Tibial artery (tissue), 1 donor: ENCODE measurements around a stretch of chr1.

DNA sequence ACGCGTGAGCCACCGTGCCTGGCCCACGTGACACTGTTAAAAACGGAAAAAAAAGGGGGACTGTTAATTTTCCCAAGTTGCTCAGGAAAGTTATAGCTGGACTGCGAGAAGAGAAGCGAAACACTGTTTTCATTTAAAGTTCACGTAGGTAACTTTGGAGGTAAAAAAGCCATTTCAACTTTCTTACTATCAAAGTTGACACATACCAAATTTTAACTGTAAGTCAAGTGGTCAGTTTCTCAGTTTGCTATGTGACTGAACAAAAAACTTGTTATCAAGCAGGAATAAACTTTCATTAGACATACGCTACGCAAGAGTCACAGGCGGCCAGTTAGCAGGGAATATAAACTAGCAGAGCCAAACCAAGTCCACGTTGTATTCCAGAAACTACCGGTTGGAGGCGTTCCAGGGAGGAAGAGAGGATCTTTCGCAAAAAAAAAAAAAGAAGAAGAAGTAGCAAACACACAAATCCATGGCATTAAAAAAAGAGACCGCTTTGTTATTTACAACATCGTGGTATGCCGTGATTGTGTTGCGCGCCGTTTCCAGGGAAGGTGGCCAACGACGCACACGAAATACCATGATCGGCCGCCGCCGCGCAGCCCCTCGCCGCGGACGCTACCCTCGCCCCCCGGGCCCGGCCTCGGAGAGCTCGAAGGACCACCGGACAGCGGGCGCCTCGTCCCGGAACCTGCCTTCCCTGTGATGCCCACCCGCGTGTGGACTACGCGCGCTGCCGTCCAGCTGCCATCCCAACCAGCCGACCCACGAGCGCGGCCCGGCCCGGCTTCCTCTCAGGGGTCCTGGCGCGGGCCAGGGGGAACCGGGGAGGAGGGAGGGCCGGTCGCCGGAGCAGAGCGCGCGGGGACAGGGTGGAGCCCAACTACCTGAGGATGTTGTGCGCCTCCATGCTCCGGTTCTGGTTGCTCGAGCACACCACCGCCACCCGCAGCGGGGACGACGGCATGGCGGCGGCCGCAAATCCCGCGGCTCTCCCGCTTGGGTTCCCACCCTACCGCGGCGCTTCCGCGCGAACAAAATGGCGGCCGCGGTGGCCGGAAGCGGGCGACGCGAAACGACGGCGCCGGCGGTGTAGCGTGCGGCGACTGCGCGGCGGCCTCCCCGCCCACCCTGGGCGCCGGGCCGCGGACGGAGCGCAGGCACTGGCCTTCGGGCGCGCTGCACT lies 679 bp downstream of the SSU72 start:
- PRO-cap, result no peak

- PRO-cap, result no peak
These were observed 1.1 kb upstream of the MIB2 start for GRCh38 chr1:1613845-1614856.

- PRO-cap, result no peak
These were observed 736 bp upstream of the MMP23B start for GRCh38 chr1:1631365-1631509.

GRCh38 chr1:1646512-1647015 lies 12.2 kb downstream of the CDK11B start:
- PRO-cap, result no peak

GRCh38 chr1:1728396-1729080 lies 4.4 kb upstream of the CDK11A start:
- PRO-cap, result no peak

- PRO-cap, result no peak
These were observed 19.4 kb downstream of the NADK start for GRCh38 chr1:1758531-1759659.

DNA sequence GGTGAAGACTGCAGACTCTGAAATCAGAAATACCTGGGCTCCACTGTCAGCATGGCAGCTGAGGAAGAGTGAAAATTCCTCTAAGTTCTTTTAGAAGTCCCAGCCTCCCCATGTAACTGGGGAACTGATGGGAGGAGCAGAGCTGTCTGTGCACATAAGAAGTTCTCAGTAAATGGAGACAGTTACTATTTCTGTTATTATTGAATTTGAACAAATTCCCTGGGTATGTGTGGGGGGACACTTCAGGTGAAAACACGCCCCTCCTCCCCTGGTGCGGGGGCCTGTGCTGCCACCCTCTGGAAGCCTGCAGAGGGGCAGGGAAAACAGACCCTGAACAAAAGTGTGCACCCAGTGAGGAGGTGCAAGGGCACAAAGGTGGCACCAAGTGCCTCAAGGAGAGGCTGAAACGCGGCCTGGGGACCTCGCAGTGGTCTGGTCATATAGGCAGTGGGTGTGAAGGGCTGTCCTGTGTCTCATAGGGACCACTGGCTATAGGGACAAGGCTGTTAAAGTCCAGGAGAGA lies 18.2 kb upstream of the NADK start:
- PRO-cap, result no peak

GRCh38 chr1:1882026-1882306 lies 8.9 kb downstream of the GNB1 start:
- PRO-cap, result no peak

GRCh38 chr1:1943562-1943786 lies 24.4 kb upstream of the TMEM52 start:
- PRO-cap, result no peak

DNA sequence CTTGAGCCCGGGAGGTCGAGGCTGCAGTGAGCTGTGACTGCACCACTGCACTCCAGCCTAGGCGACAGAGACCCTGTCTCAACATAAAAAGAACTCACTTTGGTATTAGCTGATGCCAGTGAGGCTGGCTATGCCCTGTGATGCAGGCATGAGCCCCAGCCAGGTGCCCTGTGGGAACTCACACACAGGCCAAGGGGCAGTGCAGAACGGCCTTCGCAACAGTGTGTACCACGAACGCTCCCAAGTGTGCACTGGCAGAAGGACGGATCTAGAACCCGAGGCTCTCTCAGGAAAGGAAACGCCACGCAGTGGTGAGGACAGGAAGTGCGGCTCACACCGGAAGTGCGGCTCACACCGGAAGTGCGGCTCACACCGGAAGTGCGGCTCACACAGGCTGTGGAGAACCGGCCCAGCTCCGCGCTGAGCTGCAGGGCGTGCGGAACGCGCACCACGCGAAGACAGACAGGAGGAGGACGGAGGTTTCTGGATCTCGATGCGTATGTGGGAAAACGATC lies 35.7 kb upstream of the TMEM52 start:
- PRO-cap, result no peak

DNA sequence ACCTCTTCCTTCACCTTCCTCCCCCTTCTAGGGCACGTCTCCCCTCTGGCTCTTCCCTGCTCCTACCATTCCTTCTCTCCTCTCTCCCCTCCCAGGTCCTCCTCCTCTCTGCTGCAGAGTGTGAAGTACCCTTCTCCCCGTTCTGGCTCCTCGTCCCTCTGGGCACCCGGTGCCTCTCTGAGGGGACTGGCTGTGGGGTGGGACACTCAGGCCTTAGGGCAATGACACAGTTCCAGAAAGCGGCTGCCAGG lies 2.2 kb downstream of the PRKCZ start:
- PRO-cap, result no peak

- PRO-cap, result no peak
These were observed 11.2 kb downstream of the PRKCZ start for GRCh38 chr1:2061088-2062090.

- PRO-cap, result no peak
These were observed 20.2 kb downstream of the FAAP20 start for GRCh38 chr1:2174110-2174937.

DNA sequence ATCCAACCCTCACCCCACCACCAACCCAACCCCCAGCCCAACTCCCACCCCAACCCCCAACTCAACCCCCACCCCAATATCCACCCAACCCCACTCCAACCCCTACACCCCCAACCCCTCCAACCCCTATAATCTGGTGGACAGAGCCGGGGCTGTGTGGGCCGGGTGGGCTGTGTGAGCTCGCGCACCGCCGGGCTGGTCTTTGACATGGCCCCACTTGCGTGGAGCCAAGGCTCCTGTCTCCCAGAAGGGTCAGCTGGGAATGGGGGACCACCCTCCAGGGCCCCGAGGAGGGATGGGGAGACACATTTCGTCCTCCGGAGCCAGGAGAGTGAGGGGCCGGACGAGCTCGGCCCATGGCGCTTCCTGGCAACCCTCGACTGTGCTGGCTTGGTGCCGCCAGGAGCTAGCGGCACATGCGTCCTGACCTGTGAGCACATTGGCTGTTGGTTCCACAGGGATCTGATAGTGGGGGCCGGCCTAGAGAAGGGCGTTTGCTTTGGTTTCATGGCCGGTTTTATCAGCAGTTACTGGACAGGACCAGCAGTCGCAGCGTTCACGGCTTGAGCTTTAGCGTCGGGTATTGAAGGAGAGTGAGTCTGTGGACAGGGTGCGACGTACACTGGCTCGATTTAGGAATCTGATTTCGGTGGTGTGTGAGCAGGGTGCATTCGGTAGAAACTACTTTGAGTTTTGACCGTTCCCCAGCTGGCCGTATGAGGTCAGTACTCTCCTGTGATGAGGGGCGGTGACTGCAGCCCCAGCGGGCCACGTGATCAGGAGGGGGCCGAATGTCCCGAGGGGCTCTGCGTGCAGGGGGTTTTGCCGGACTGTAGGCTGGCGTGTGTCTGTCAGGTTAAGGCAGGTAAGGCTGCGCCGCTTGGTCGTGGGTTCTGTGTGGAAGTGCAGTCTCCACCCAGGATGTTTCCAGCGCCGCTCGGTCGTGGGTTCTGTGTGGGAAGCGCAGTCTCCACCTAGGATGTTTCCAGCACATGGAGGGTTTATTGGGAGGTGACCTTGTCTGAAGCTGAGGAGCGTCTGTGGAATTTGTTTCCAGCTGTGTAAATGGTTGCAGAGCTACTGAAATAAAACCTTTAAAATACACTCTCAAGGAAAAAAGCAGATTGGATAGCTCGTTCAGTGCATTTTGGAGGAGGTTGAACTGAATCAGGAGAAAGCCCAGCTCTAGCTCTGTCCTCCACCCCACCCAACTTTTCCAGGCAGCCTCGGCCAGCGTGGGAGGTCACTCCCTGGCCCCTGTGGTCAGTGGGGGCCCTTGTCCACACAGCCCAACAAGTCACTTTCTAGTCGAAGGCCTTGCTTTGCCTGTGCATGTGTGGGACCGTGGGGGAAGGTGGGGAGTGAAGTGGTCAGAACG lies 18.6 kb downstream of the FAAP20 start:
- PRO-cap, result no peak

DNA sequence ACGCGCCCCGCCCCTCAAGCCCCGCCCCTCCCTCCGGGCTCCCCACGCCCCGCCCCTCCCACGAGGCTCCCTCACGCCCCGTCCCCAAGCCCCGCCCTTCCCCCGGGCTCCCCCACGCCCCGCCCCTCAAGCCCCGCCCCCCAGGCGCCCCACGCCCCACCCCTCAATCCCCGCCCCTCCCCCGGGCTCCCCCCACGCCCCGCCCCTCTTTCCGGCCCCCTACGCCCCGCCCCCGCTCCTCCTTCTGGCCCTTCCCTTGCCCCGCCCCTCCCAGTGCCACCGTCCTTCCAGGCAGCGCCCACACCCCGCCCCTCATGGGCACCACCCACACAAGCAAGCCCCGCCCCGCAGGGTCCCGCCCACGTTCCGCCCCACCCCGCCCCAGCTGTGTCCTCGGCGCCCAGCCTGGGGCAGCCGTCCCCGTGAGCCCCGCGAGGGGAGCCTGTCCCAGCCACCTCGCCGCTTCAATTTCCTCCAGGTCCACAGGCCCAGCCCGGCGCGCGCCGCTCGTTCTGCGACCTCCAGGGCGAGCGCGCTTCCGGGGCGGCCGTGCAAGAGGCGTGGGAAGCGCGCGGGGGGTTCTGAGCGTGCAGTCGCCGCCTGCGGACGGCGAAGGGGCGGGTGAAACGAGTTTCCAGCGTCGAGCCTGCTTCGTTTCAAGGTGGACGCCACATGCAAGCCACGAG lies 10.5 kb upstream of the FAAP20 start:
- PRO-cap, result unidirectional peak, plus-strand start at position 425 of the sequence; unidirectional peak, plus-strand start at position 592 of the sequence

DNA sequence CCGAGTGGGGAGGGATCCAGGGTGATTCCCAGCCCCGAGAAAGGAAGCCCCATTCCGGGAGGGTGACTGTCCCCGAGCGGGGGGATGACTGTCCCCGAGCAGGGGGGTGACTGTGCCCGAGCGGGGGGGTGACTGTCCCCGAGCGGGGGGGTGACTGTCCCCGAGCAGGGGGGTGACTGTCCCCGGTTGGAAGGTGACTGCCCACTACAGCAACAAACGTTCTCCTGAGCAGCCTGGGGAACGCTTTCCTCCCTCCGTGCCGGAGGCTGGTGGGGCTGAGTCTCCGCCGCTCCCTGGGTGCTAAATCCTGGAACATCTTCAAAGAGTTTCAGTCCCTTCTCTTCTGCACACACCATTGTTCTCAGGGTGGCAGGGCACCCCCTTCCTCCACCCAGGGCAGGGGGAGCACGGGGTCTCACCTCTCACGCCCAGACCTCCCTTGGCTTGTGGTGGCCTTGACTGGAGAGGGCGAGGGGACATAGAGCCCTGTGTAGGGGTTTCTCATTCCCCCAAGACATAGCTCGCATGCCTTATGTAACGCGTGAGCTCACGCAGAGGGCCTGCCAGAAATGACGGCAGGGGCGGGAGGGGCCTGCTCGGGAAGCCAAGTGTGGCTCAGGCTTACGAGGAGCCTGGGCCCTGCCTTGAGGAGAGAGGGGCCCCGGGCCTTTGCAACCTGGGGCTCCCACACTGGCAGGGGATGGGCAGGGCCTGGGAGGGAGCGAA lies 14.3 kb upstream of the SKI start:
- PRO-cap, result bidirectional peak, plus-strand start at position 204 of the sequence, minus-strand start outside the sequence; bidirectional peak, plus-strand start at position 611 of the sequence, minus-strand start at position 527 of the sequence

DNA sequence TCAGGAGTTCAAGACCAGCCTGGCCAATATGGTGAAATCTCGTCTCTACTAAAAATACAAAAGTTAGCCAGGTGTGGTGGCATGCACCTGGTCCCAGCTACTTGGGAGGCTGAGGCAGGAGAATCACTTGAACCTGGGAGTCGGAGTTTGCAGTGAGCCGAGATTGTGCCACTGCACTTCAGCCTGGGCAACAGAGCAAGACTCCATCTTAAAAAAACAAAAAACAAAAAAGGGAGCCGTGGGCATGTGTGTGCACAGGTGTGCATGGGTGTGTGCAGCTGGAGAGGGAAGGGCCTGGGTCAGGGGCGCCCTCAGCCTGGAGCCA lies 18.9 kb downstream of the SKI start:
- PRO-cap, result no peak

DNA sequence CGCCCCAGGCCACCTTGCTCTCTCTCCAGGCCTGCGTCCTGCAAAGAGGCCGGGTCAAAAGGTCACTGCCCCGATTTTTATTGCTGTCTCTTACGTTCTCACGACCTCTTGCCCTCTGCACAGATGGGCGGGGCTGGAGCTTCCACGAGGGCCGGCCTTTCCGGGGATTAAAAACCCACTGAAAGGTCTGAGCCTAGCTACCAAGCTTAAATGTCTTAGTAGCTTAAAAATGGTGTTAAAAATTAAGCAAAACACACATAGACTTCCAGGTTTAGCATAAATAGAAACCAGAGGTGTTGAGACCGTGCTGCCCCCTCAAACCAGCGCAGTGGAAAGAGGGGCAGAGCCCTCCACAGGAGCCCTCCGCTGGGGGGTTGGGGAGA lies 43.9 kb downstream of the SKI start:
- PRO-cap, result no peak

DNA sequence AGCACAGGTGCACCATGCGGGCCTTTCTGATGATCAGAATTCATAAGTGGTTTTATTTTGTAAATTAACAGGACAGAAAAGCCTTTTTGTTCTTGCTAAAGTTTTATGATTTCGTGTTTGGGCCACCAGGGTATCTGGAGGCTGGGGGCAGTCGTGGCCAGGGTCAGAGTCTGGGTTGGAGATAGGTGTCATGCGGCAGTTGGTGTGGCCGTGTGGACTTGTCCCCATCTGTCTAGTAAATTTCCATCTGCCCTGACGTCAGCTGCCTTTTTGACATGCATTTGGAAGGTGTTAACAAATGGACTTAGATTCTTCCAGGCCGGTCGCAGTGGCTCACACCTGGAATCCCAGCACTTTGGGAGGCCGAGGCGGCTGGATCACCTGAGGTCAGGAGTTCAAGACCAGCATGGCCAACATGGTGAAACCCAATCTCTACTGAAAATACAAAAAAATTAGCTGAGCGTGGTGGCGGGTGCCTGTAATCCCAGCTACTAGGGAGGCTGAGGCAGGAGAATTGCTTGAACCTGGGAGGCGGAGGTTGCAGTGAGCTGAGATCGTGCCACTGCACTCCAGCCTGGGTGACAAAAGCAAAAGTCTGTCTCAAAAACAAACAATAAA lies 56.9 kb downstream of the SKI start:
- PRO-cap, result no peak

- PRO-cap, result no peak
These were observed 79.5 kb downstream of the SKI start for GRCh38 chr1:2307568-2308028.